Monocyte (primary cell): Measurements from ENCODE around the genes TCP11L2, RFX4 and WSCD2.

GRCh38 chr12:106136238-106137074 is 2.3 kb downstream of the NUAK1 start:
- PRO-cap, 2 experiments: no peak in any of the 2 experiments

- PRO-cap, 2 experiments: peak in 2 of 2 experiments; most common plus-strand start chr12:106302814 (in 2); most common minus-strand start chr12:106302733 (in 1)
These were observed at the start of gene TCP11L2 for GRCh38 chr12:106302383-106303238. Gene TCP11L2 (plus strand): TSS chr12:106302733.

GRCh38 chr12:106303919-106304618 is 1.5 kb downstream of the TCP11L2 start:
- PRO-cap, 2 experiments: peak in 2 of 2 experiments; most common plus-strand start chr12:106304110 (in 2)

- PRO-cap, 2 experiments: no peak in any of the 2 experiments
These were observed 70.8 kb downstream of the POLR3B start for GRCh38 chr12:106428378-106428668.

DNA sequence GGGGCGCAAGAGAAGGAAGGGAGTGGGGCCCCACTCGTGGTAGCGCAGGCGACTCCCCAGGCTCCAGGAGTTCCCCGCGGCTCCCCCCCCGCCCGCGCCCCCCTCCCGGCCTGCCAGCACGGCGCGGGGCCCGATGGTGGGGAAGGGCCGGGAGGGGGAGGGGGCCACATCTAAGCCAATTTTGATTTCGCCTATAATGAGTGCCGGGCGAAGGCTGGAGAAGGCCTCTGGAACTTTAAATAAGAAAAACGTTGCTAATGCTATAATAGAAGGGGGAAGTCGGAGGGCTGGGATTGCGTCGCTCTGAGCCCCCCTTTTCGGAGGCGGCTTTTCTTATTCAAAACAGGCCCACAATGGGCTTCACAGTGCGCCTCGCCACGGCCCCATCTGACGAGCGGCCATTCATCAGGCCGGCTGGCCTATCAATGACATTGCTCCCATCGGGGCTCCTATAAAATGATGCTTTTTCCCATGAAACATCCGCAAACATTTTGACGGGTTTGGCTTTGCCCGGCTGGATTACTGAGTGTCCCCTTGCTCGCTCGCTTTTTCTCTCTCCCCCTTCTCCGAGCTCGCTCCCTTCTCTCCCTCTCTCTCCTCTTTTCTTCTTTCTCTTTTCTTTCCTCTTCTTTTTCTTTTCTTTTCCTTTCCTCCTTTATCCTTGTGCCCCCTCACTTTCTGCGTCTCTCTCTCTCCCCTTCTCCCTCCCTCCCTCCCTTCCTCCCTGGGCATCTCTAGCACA is at the start of gene RFX4:
TSS of gene RFX4 (plus strand) at position 483 of the 742 bp plus-strand sequence.
- PRO-cap, 2 experiments: no peak in any of the 2 experiments

DNA sequence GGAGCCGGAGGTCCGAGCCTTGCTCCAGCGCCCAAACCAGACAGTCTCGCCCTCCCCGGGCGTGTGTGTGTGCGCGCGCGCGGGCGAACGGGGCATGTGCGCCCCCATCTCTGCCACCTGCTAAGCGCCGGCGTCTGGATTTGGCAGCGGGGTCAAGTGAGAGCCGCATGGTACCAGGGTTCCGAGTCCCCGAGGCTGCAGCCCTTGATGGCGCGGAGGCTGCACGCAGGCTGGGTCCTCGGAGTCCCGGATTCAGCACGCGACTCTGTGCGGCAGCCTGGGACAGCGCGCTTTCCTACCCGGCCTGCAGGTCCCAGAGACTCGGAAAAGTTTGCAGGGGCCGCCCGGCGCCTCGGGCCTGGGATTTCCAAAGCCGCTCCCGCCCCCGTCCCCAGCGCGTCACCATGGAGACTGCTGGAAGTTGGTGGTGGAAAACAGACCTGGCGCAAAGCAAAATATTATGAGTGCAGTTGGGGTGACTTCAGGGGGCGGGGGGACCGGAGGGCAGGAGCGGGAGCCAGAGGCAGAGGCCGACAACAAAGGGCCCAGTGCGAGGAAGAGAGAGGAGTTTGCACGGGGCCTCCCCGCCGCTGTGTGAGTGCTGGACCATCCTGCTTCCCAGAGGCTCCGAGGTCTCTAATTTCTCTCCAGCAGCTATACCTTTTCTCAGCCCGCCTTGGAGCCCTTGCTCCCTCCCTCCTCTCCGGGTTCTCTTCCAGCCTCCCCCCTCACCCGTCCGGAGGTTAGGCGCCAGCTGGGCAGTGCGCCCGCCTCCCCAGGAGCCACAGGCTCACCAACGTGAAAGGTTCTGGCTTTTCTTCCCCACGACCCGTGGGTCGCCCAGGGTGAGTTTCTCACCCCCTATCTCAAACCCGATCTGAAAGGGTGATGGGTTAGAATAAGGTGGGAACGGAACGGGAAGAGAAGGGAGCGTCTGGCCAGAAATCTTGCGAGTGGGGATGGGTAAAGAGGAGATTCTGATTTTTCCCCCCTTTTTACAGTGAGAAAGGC is 4.4 kb downstream of the RFX4 start:
- PRO-cap, 2 experiments: no peak in any of the 2 experiments

DNA sequence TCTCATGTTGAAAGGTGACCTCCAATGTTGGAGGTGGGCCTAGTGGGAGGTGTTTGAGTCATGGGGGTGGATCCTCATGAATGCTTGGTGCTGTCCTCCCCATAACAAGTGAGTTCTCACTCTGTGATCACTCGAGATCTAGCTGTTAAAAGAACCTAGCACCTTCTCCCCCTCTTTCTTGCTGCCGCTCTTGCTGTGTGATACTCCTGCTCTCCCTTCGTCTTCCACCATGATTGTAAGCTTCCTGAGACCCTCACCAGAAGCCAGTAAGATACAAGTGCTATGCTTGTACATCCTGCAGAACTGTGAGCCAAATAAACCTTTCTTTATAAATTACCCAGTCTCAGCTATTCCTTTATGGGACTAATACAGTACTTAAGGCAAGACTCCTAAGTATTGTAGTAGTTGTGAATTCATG is 59.3 kb downstream of the RIC8B start:
- PRO-cap, 2 experiments: no peak in any of the 2 experiments

DNA sequence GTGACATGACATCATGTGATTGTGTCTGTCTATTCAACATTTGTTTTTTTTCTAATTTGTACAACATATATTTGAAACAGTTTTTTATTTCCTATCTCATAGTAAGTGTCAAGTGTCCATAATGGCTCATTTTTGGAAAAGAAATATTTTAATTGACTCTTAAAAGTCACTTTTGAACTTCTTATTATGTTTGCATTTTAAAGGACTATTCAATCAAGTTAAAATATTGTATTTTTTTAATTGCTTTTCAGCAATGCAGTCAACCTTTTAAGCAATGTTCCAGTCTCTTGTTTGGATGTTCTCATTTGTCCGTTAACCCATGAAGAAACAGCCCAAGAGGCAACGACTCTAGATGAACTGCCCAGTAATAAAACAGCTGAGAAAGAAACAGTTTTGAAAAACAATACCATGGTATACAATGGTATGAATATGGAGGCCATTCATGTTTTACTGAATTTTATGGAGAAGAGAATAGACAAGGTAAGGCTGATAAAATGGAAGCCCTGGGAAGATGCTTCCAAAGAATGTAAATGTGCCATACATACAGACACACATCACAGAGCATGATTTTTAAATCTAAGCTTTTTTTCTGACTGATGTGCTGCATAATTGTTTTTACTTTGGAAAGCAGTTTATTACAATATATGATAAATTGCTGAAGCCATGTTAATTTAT is 68.0 kb downstream of the RIC8B start:
- PRO-cap, 2 experiments: no peak in any of the 2 experiments

DNA sequence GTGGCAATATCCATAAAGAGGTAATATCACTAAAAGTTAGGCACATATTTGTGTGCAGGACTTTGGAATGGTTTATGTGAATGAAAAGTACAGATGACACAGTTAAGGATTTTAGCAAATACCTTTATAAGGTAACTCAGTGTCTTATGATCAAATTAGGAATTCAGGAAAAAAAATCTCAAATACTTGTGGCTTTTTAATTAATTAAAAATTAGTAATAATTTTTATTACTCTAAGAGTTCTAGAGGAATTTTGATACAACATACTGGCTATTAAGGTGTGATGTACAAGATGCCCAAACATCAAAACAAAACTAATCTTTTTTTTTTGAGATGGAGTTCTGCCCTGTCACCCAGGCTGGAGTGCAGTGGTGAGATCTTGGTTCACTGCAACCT is 4.0 kb downstream of the TMEM263 start:
- PRO-cap, 2 experiments: no peak in any of the 2 experiments

DNA sequence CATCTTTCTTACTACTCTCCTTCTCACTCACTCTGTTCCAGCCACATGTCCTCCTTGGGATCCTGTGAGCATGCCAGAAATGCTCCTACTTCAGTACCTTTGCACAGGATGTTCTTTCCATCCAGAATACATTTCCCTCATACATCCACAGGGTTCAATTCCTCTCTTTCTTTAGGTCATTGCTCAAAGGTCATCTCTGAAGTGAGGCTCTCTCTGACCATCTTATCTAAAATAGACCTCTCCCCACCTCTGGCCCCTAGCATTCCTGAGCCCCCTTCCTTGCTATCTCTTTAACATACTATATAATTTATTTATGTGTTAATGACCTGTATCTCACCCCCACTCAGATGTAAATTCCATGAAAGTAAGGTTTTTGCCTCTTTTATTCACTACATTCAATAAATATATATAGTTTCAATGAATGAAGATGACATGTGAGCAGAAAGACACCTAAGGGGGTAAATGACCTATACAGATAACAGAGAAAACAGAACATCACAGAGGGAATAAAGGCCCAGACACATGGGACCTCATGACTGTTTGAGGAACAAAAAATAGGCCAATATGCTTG is 49.8 kb upstream of the MTERF2 start:
- PRO-cap, 2 experiments: no peak in any of the 2 experiments

DNA sequence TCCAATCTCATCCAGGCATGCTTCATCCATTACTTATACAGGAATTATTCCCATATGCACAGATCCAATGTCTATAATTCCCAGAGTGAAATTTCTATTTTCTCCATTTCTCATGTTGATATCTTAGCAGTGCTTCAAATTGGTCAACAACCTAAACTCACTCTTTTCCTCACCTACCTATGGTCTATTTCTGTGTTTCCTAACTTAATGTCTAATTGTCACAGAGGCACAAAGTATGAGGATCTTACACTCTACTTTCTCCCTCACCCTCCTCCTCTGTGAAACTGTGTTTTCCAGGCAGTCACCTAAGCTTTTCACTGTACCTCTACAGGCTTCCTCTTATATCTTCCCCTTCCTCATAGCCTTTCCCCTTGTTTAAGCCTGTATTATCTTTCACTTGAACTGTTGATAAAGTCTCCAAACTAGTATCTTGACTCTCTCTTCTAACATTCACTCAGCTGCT is 14.8 kb downstream of the CRY1 start:
- PRO-cap, 2 experiments: no peak in any of the 2 experiments

- PRO-cap, 2 experiments: no peak in any of the 2 experiments
These were observed 78.7 kb downstream of the ABTB3 start for GRCh38 chr12:107396817-107397493.

DNA sequence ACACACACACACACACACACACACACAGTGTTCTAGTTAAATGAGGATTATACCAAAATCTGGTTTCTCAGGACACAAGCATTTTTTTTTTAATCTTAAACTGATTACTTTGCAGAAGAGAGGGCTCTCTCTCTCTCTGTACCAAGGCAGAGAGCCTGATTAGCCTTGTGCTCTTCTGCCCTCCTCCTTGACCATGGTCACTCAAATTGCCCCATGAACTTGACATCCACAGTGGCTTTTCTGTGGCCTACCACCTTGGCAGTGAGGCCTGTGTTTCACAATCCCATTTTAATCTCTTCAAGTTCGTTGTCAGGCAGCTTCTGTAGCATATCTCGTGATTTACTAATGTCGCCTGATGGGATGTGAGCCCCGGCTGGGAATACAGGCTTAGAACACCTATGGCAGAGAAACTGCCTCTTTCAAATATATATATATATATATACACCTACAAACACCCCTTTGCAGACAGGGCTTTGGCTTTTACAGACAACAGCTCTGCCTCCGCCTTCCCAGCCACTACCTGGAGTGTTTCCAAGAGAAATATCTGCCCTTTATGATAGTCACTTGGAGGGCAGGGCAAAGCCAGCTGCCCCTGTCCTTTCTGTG is 30.7 kb upstream of the PWP1 start:
- PRO-cap, 2 experiments: no peak in any of the 2 experiments

DNA sequence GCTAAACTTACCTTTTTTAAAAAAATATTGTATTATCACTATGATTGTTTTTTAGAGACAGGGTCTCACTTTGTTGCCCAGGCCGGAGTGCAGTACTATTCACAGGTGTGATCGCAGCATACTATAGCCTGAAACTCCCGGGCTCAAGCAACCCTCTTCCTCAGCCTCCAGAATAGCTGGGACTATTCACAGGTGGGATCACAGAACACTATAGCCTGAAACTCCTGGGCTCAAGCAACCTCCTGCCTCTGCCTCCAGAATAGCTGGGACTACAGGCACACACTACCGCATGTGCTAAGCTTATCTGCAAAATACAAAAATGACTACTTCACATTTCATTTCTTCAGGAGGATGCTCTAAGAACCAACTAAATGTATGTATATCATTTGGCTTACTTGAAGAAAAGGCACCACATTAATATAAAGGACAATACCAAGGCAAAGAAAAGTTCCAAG is 10.1 kb downstream of the PRDM4 start:
- PRO-cap, 2 experiments: no peak in any of the 2 experiments

DNA sequence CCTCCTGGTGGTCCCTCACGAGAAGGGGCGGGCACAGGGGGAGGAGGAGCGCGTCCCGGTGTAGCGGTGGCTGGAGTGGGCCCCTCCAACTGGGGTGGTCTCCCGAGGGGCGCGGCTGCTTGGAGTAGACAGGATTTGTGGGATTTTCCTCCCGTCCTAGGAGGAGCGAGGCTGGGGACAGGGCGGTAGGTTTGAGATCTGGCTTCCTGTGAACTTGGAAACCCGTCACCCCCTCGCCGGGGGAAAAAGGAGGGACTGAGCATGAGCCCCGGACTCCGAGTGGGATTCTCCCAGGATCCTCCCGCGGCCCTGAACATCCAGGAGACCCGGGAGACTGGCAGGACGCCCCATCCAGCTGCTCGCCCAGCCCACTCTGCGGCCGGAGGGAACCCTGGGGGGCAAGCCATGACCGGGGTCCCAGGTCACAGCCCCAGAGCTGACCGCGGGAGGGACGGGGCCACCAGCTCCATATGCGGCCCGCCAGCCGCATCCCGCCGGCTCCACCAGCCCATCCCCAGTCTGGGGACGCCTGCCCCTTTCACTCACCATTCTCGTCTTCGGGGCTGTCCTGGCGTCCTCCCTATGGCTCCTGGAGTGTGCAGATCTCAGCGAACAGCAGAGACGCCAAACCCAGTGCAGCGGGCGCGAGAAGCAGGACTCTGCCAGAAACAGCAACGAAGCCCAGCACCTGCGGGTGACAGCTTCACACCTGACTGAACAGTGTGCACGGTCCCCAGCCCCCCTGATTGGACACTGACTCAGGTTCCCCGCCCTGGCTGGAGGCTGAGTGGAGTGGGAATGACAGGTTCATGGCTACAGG is 71.1 kb downstream of the ASCL4 start:
- PRO-cap, 2 experiments: no peak in any of the 2 experiments

DNA sequence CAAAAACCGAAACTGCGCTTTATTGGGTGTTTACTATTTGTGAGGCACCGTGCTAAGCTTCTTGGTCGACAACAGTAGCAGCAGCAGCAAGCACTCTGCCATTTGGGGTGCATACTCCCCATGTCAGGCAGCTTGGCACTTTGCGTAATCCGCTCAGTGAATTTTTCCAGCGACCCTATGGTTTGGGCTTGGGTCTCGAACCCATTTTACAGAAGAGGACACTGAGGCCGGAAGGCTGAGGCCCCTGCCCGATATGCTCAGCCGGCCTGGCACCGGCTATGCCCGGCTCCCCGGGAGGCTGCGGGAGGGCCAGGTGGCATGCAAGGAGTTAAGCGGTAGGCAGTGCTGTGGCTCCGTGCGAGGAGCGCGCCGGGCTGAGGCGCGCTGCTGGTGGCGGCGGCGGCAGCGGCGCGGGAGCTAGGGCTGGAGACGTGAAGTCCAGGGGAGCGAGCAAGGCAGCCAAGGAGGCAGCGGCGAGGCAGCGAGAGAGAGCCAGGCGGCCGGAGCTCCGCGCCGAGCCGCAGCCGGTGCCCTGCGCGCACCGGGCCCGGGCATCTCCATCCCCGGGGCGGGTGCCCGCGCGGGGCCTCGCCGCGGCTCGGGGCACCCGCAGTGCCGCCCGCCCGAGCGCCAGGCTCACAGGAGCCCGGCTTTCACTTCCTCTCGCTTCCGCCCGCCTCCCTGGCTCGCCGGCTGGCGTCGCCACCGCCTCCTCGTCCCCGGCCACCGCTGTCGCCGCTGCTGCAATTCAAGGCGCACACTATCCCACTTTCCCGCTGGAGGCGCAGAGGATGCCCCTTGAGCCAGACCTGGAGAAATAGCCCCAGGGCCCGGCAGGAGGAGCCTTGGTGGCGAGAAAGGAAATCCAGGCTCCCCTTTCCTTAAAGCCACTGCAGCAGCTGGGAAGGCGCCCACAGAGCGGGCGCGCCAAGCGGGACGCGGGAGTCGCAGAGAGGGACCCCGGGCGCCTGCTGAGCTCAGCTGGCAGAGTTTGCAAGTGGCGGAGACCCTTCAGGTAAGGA is at the start of gene WSCD2:
TSS of gene WSCD2 (plus strand) at position 377 of the 1,022 bp plus-strand sequence.
- PRO-cap, 2 experiments: no peak in any of the 2 experiments

DNA sequence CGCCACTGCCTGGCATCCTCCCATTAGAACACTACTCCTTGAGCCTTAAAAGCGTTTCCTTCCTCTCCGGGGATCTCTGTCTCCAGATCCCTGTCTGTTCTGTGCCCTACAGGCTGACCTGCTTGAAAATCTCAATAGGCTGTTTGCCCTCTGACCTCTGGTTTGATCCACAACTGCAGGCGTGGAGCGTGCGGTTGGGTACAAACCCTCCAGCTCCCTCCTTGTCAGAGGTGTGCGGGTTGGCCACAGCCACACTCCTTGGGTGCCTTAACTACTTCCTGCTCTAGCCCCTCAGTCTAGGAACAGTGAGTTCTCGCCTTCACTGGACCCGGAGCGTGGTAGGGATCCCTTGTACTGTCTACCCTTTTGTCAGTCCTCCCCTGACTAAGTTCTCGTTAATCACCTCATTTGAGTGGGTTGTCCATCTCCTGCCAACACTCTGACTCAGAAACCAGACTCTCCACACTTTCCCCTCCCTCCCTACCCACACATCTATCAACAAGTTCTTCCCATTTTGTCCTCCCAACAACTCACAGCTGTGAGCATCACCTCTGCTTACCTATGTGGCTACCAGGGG is 33.0 kb downstream of the CMKLR1 start:
- PRO-cap, 2 experiments: peak in 2 of 2 experiments; most common minus-strand start position 386 of the sequence (in 2)

DNA sequence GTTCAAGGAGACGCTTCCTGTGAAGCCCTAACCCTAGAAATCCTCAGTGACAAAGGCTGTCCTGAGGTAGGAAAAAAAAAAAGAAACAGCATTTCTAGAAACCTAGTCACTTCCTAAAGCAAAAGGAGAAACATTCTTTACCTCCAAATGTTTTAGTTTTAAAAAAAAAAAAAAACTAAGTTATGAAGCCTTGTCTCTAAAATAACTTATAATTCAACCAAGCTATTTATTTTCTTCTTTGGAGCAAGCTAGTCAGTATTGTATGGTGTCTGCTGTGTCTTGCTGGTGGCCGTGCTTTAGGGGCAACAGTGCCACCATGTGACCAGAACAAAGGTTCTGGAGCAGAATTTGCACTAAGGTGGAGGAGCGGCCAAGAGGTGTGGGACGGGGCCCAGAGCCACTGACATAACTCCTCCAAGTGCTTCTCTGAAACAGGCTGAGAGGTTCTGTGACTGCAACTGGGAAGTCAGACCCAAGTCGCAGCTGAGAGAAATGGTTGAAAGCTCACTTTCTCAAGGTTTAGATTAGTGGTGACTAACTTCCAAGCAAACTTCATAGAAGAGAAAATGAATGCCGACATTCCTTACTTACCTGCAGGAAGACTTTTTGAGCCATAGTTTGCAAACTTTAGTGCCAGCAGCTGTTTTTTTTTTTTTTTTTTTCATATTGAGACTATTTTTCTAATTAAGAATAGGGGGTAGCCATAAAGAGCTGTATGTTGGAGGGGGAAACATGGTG is 4.5 kb downstream of the FICD start:
- PRO-cap, 2 experiments: no peak in any of the 2 experiments

DNA sequence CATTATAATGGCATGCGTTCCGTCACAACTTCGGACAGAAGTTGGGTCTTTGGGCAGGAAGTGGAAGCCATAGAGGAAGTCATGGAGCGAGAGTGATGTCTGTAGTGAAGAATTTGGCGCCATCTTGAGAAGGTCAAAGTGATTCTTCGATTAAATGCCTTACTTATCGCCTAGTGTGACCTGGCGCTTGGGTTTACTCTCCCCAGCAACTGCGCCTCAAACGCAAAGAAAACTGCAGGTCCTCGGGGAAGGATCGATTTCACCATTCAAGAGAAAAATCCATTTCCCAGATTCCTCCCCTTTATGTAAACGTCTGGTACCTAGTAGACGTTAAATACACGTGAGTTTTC is 362 bp upstream of the SART3 start:
- PRO-cap, 2 experiments: peak in 2 of 2 experiments; most common plus-strand start position 30 of the sequence (in 1)

DNA sequence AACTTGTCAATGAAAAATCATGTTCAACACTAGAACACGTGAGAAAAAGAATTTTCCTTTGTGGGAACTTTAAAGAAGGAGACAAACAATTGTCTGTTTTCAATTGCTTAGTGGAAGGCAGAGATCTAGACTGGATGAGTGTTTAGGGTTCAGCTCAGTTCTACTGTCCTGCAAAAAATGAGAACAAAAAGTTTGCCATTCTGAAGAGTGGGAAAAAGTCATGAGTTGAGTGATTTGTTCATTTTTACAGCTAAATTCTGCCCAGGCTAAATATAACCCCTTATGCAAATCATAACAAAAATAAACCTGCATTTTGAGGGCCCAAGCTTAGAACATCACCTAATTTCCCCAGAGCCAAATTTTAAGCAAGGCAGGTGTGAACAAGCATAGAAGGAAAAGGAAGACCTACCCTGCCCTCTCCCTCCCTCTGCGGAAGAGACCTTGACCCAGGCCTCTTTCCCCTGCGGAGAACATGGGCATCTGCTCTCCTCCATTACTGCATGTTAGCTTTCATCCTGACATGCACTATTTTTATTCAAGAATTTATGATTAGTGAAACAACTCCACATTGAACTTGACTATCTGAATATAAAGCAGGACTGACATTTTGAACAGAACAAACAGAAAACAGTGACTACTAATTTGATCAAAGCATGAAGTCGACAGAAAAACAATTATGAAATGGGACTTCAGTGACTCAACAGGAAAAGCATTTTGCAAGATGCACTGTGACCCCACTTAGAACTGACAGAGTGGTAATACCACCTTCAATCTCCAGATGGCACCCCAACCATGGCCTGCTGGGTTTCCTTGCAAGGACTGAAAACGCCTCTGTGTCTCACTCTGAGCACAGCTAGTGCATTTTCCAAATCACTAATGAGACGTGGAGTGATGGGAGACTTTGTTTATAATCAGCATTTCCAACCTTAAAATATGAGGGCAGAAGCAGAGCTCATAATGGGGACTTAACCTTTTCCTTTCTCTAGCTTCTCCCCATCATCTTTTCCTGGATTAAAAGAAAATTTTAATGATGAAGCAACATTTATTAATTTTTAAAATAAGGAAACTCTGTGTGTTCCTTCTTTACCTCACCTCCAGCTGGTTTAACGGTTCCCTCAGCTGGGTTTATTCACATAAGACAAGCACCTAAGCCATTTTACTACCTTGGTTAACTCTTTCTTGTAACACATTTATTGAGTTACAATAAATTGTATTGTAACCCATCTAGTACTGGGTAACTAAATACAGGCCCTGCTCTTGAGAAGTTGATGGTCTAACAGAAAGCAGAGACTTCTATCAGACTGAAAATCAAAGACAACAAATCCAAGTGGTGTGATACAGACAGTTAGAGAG is 31.0 kb upstream of the SELPLG start:
- PRO-cap, 2 experiments: peak in 1 of 2 experiments; most common plus-strand start position 868 of the sequence (in 1); most common minus-strand start position 629 of the sequence (in 1)